Measurements from ENCODE around the gene CLDN34.

DNA sequence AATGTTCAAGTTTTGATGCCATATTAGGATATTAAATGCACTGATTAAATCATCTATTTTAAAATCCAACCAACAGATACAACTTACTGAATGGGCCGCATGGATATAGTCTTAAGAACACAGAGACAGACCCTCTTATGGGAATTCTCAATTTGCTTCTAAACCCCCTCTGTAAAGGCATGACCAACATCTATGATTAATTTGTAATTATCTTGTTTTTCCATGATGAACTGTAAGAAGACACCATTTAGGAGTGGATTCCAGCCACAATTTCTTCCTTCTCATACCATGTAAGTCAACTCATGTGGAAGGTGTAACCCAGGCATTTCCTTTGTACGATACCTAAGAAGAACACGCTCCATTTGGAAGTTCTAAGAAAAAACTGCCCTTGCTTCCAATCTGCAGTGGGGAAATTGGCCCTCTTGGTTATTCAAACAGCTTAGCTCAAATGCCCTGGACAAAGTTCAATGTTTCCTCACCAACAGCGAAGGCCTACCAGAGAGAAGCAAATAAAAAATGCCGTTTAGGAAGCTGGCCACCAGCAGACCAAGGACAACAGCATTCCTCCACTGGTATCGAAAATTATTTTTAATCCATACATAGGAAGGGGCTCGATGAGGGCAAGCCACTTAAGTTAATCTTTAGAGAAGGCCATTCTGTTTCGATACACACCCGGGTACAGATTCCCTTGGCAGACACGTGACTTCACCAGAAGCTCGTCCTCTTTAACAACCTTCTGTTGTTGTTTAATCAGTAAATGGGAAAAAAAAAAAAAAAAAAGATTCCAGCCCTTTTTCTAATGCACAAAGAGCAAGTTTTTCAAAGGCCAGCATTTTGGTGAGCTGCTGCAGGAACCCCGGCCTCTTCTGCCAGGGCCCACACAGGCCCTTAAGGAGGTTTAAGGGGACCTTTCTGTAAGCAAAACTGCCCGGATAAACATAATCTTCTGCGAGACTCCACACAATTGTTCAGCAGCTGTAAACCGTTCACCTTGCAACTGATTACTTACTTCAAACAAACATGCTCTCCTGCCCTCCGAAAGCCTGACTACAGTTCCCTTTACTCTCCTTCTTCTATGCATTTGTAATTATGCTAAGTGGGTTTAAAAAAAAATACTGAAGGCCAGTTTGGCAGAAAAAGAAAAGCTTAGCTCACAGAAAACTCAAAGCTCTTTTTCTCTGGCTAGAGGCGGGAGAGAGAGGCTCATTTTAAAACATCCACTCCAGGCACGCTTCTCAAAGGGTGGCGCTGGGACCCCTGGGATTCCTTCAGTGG is 2.5 kb downstream of the DHRSX start:
- PRO-cap, 4 experiments, result peak in 1 of 4 experiments; most common plus-strand start position 832 of the sequence (in 1); most common minus-strand start position 730 of the sequence (in 1)
- RAMPAGE, long total RNA, 4 experiments, result no peak in any of the 4 experiments

DNA sequence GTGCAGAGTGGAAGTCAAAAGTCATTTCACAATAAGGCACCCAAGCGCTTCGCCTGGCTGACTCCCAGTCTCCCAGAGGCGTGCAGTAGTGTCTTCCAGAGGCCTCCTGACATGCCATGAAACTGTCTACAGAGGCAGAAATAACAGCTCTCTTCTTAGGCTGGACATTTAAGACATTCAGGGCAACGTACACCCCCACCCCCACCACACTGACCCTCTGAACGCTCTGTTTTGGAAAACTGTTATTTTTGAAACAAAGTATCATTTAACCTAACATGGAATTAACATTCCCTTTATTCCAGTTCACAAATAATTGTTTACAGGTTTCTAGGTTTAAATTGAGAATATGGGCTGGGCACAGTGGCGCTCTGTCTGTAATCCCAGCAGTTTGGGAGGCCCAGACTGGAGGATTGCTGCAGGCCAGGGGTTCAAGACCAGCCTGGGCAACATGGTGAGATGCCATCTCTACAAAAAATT is 1.6 kb downstream of the DHRSX start:
- PRO-cap, 4 experiments, result no peak in any of the 4 experiments
- RAMPAGE, long total RNA, 4 experiments, result no peak in any of the 4 experiments

DNA sequence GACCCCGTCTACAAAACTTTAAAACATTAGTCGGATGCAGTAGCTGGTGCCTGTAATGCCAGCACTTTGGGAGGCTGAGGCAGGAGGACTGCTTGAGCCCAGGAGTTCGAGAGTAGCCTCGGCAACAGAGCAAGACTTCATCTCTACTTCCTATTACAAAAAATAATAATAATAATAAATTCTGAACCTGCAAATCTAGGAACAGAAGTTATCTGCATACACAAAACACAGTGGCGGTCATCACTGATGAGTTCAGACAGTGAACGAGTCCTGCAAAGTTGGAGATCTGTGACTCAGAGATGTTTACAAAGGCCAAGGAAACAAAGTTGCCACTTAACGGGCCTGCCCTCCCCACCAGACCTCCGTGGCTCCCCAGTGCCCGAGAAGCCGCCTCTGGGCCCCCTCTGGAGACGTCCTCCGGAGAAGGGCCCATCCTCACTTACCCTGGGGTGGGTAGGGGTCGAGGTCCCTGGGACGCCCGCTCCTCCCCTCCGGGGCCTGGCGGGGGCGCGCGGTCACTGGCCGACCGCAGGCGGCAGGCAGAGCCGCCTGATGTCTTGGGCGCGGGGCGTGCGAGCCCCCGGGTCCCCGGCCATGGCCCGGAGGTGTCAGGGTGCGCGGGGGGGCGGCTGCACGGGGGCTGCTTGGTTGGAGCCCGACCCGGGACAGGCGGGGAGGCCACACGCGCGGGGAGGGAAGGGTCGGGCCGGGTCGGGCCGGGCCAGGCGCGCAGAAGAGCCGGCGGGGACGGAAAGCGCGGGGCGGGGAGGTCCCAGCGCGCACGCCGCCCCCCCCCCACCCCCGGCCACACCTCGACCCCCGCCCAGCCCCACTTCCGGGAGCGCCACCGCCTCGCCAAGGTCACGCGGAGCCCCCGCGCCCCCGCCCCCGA is 662 bp downstream of the DHRSX start:
- PRO-cap, 4 experiments, result peak in 3 of 4 experiments; most common plus-strand start position 832 of the sequence (in 2); most common minus-strand start position 736 of the sequence (in 1)
- RAMPAGE, long total RNA, 4 experiments, result no peak in any of the 4 experiments

- PRO-cap, 4 experiments, result no peak in any of the 4 experiments
- RAMPAGE, long total RNA, 4 experiments, result no peak in any of the 4 experiments
Measured at GRCh38 chrX:2629943-2630333, 61.2 kb upstream of the CD99 start.

DNA sequence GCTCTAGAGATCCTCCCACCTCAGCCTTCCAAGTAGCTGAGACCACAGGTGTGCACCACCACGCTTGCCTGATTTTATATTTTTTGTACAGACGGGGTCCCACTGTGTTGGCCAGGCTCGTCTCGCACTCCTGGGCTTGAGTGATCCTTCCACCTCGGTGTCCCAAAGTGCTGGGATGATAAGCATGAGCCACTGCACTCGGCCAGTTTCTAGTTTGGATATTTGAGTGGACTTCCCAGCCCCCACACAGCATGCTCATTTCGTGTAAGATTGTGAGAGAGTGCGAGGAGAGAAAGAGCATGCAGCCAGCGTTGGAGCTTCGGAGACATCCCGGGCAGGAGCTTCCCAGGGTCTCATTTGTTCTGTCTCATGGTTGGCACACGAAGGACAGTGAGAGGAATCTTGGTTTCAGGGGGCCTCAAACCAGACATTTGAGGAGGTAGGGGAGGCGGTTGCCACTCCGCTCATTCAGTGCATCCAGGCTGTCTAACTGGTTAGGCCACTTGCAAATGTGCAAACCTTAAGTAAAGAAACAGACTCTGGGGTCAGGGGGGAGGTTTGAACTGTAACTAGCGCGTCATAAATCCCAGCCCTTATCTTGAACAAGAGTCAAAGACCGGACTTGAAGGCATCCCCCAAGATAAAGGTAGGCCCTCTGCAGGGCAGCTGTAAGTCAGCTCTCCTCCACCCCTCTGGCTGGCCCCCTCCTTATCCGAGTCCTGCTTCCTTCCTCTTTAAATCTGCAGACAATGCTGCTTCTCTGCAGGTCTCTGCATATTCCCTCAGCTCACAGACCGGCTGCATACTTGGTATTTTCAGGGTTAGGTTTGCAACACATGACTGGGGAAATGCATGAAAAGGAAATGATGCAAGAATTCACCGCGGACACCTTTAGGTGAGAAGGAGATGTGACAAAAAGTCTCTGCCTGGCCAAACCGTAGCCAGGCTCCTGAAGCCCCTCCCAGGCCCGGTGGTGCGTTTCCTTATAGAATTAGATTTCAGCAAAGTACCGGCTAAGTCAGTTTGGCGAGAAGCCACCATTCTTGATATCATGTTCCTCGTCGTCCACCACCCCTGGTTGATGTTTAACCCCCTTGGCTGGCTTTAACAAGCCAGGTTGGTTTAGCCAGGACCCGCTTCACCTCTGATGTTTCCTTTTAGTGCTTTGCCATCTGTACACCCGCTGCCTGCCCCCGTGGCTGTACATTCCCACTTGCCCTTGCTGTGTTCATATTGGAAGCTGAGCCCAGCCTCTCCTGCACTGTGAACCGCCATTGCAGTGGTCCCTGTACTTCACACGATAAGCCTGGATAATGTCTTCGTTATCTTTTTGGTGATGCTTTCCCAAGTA is 31.4 kb downstream of the ARSD start:
- PRO-cap, 4 experiments, result no peak in any of the 4 experiments
- RAMPAGE, long total RNA, 4 experiments, result no peak in any of the 4 experiments

DNA sequence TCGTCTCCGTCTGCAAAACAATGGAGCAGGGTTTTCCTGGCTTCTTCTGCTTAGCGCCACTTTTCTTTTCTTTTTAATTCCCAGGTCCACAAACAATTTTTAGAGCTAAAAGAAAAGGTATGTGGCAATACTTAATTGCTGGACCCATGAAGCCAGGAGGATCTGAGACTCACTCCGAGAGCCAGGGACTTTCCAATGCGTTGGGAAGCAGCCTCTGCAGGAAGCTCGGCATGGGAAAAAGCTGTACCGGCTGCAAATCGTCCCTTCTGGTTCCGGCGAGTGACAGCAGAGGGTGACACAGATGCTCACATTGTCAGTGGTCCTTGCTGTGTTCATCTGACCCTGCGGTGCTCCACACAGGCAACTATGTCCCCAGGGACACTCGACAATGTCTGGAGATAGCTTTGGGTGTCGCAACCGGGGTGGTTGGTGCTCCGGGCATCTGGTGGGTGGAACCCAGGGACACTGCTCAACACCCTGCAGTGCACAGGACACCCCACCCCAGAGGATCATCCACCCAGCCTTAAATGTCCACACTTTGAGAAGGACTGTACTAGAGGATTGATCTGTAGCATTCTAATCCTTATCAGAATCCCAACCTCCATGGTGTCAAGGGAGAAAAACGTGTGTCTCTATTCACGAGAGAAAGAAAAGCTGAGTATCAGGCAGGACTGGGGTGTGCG is 163.9 kb downstream of the PRKX start:
- PRO-cap, 4 experiments, result peak in 2 of 4 experiments; most common plus-strand start position 255 of the sequence (in 1); most common minus-strand start position 164 of the sequence (in 2)
- RAMPAGE, long total RNA, 4 experiments, result no peak in any of the 4 experiments

DNA sequence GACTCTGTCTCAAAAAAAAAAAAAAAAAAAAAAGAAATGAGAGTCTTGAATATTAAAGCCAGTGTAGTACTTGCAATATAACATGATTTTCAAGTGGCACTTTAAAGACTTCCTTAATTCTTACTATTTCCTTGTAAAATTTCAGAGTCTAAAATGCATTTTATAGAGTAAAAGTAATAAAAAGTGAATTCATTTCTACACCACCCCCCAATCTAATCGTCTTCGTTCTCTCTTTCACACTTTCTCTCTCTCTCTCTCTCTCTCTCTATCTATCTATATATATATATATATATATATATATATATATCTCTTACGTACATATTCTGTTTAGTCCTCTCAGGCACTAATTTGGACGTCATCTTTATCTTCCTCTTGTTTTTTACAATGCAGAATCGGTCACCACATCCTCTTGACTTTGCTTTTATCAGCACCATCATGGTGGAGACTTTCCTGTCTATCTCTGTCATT is 30.1 kb upstream of the PRKX start:
- PRO-cap, 4 experiments, result no peak in any of the 4 experiments
- RAMPAGE, long total RNA, 4 experiments, result no peak in any of the 4 experiments

DNA sequence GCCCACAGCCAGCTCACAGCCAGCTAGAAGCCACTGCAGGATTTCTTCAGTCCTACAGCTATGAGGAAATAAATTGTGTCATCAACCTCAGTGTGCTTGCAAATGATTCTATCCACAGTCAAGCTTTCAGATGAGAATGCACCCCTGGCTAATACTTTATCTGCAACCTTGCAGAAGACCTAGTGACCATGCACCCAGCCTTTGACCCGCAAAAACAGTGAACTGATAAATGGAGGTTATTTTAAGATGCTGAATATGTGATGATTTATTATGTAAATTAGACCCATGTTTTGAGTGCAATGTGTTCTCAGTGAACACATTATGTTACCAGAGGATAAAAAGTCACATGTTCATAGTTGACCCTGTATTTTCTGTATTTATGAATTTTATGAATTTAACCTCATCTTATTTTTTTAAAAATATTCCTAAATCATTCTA is 1254.6 kb upstream of the PRKX start:
- PRO-cap, 4 experiments, result no peak in any of the 4 experiments
- RAMPAGE, long total RNA, 4 experiments, result no peak in any of the 4 experiments

DNA sequence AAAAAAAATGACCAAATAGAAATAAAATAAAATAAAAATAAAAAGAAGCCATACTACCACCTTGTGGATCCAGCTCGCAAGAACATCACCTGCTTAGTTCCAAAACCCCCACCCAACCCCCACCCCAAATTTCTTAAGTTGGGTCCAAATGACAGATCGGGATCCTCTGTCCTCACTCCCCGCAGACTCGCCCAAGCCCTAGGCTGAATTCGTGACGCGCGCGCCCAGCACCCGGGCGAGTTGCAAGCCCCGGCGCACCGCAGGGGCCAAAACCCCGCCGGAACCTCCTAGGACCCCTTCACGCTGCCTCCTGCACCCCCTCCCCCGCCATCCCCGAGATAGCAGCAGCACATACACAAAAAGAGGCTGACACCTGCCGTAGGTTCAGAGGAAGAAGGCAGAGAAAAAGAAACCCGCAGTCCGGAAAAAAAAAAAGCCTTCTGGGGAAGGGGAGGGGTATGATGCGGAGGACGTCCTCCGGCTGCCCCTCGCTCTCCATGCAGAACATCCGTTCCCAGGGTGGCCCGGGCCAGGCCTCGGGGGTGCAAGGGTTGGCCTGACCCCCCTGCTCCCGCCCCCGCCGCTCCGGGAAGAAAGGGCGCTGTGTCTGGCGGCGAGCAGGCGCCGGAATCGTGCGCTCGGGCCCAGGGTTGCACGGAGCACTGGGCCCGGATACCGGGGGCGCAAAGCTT is 2.6 kb downstream of the NLGN4X start:
- PRO-cap, 4 experiments, result peak in 2 of 4 experiments; most common plus-strand start position 127 of the sequence (in 1); most common minus-strand start position 399 of the sequence (in 1)
- RAMPAGE, long total RNA, 4 experiments, result start-site peak on the plus strand in 1 of 4 experiments, centred at position 501 of the sequence, 11 reads per replicate; start-site peak on the minus strand in 1 of 4 experiments, centred at position 417 of the sequence, 5 reads per replicate

- PRO-cap, 4 experiments, result peak in 4 of 4 experiments; most common plus-strand start chrX:6226883 (in 1); most common minus-strand start chrX:6227302 (in 4)
- RAMPAGE, long total RNA, 4 experiments, result start-site peak on the minus strand in 2 of 4 experiments, at chrX:6226828-6227097 at its widest, 5 to 10 reads per replicate
Measured at GRCh38 chrX:6226592-6227643, 1.7 kb downstream of the NLGN4X start.

GRCh38 chrX:6534266-6534708 is 631 bp downstream of the VCX3A start:
- PRO-cap, 4 experiments, result no peak in any of the 4 experiments
- RAMPAGE, long total RNA, 4 experiments, result no peak in any of the 4 experiments

DNA sequence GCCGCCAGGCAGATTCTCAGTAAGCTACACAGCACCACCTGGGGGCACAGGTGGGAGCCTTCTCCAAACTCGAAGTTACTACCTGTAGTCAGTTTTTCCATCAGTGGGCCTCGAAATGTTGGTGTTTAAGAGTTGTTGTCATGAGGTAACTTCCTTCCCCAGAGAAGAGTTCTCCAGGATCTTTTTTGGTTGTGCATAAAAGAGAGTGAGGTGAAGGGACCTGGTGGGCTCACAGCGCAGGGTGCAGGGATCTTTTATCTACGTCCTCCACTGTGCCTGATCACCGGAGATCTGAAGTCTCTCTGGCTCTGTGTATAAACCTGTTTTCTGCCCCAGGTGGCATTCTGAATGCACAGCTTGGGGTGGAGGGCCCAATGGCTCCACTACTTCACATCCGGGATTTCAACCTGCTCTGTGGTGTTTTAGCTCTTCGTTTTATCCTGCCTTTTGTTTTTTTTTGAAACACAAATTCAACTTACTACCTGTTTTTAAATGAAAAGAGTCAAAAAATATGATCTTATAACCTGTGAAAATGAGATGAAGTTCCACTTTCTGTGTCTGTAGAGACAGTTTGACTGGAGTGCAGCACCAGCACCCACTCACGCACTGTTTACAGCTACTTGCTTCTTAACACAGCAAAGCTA is 58.3 kb upstream of the STS start:
- PRO-cap, 4 experiments, result no peak in any of the 4 experiments
- RAMPAGE, long total RNA, 4 experiments, result no peak in any of the 4 experiments

- PRO-cap, 4 experiments, result no peak in any of the 4 experiments
- RAMPAGE, long total RNA, 4 experiments, result no peak in any of the 4 experiments
Measured at GRCh38 chrX:9278618-9279539, 186.0 kb upstream of the TBL1X start.

- PRO-cap, 4 experiments, result no peak in any of the 4 experiments
- RAMPAGE, long total RNA, 4 experiments, result no peak in any of the 4 experiments
Measured at GRCh38 chrX:9340289-9340847, 124.5 kb upstream of the TBL1X start.

GRCh38 chrX:9340848-9342054 is 123.6 kb upstream of the TBL1X start:
- PRO-cap, 4 experiments, result peak in 1 of 4 experiments; most common minus-strand start chrX:9341058 (in 1)
- RAMPAGE, long total RNA, 4 experiments, result no peak in any of the 4 experiments

GRCh38 chrX:9534687-9535318 is 69.9 kb downstream of the TBL1X start:
- PRO-cap, 4 experiments, result no peak in any of the 4 experiments
- RAMPAGE, long total RNA, 4 experiments, result no peak in any of the 4 experiments

GRCh38 chrX:9539569-9540492 is 75.0 kb downstream of the TBL1X start:
- PRO-cap, 4 experiments, result no peak in any of the 4 experiments
- RAMPAGE, long total RNA, 4 experiments, result no peak in any of the 4 experiments

DNA sequence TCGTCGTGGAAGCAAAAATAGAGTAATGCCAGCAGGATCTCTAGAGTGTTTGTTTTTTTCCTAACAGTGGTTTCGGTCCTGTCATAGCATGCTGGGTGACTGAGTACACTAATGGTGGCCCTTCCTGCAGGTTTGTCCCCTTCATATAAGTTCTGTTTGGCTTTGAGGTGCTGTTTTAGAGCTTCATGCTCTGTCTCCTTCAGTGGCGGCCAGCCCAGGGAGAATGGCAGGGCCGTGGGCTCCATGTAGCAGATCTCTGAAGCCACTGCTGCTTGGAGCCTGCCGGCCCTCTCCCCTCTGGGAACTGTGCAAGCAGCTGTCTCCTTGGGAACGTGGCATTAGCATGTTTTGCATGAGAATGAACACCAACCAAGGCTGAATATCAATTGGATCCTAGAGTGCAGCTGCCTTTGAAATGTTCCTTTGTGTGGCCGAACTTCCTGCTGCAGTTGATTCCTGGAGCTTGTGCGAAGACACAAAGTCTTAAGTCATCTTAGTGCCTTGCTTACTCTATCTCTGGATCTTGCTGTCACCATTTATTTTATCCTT is 39.1 kb upstream of the CLDN34 start:
- PRO-cap, 4 experiments, result no peak in any of the 4 experiments
- RAMPAGE, long total RNA, 4 experiments, result no peak in any of the 4 experiments

DNA sequence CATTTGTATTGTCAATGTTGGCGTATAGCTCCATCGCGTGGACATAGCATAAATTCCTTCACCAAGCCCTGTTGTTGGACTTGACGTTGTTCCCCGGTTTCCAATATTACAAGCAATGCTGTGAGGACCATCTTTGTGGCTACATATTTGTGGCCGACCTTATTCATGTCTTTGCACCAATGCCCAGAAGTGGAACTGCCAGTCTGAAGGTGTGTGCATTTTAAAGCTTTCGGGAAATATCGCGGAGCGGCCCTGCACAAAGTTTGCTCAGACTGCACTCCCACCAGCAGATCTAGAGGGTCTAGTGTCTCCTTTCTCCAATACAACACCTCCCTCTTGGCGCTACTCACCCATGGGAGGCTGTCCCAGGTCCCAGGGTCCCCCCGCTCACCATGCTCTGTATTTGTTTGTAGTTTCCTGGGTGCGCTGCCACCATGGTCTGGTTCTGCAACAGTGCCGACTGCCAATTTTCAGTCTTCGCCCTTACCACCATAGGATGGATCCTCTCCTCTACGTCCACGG is at the start of gene CLDN34:
TSS of gene CLDN34 (plus strand) at position 435 of the 522 bp plus-strand sequence.
- PRO-cap, 4 experiments, result no peak in any of the 4 experiments
- RAMPAGE, long total RNA, 4 experiments, result no peak in any of the 4 experiments

DNA sequence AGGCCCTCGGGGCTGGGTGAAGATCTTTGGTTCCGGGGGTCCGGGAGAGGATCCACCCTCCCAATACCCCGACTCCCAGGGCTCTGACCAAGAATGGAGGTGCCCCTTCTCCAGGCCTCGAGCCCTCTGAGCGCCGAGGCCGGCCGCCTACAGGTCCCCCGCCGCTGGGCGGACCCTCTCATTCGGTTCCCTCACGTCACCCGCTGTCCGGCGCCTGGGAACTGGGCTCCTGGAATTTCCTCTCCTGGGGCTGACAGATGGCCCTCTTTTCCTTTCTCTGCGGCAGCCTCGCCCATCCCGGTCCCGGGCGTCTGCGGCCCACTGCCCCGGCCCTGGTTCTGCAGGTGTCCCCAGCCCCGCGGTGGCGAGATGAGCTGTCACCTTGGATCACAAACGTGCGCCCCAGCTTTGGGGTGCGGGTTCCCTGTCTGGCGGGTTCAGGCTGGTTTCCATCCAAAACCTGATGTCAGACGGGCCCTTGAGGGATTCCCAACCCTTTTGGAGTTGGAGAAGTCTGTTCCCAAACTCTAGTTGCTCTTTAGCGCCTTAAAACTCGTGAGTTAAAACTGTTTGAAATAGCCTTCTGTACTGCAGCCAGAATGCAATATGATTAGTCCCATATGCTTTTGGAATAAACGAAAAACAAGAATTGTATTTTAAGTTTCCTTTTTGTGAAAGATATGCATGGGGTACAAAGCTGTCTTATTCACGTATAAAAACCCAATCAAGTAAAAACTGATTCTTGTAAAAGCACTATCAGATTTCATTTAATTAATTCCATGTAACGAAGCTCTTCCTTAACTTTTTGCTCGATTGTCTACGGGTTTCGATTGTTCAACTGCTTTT is 49.2 kb downstream of the CLDN34 start:
- PRO-cap, 4 experiments, result peak in 4 of 4 experiments; most common plus-strand start position 181 of the sequence (in 1); most common minus-strand start position 128 of the sequence (in 4)
- RAMPAGE, long total RNA, 4 experiments, result no peak in any of the 4 experiments

All from spleen (tissue), 7 donors.